ENCODE results near the gene GPR31.

- RRBS: no CpG with 5 or more reads among the region's 38 CpGs
These were observed 765 bp upstream of the PDE10A start for GRCh38 chr6:165663735-165664276.

DNA sequence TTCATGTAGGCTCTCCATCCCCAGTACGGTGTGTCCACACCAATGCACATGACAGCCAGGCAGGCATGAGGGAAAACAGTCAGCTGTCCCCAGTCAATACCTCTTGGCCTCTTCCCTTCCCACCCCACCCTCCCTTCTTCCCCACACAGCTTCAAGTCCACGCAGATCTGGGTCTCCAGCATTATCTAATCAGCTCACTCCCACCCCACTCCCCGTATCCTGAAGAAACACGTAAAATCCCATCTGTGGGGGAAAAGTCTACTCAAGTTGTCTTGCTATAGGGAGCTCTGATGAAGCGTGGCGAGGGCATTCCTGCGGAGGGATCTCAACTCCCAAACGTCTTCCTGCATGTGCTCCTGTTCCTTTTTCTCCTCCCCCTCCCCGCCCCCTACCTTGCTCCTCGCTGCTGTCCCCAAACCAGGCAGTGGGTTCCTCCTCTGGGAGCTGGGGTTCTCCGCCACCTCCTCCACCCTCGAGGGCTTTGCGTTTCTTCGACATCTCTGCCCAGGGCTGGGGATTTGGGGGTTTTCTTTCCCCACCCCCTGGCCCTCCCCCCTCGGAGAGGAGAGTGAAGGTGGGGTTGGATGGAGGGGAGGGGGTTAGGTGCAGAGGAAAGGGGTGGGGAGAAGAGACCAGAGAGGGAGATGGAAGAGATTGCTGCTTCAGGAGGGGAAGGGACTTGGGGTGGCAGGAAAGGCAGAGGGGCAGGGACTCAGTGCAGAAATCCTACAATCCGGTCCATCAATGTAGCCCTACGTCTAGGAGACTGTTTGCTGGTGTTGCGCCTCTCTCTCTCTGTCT is 181.7 kb downstream of the TBXT start:
- RRBS: no CpG with 5 or more reads among the region's 18 CpGs

DNA sequence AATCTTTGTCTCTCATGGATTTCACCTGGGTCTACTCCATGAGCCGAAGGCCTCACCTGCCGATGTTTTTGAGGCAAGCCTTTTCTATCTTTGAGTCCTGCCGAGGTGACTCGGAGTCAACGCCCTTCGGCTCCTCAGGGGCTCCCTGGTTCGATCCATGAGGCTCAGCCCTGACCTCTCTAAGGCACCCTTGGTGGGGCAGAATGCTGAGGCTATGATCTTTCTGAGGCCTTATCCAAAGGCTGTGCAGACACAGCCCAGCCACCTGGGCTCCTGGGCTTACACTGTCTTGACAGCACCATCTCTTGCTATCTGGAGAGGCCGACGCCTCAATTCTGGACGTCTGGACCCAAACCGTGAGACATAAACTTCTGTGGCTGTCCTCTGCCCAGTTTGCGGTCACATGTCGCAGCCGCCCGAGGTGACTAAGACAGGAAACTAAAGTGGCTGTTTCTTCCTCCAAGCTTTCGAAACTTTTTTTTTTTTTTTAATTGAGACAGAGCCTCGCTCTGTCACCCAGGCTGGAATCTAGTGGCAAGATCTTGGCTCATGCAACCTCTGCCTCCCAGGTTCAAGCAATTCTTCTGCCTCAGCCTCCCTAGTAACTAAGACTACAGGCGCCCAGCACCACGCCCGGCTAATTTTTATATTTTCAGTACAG is 49.4 kb downstream of the PRR18 start:
- RRBS: no CpG with 5 or more reads among the region's 20 CpGs

DNA sequence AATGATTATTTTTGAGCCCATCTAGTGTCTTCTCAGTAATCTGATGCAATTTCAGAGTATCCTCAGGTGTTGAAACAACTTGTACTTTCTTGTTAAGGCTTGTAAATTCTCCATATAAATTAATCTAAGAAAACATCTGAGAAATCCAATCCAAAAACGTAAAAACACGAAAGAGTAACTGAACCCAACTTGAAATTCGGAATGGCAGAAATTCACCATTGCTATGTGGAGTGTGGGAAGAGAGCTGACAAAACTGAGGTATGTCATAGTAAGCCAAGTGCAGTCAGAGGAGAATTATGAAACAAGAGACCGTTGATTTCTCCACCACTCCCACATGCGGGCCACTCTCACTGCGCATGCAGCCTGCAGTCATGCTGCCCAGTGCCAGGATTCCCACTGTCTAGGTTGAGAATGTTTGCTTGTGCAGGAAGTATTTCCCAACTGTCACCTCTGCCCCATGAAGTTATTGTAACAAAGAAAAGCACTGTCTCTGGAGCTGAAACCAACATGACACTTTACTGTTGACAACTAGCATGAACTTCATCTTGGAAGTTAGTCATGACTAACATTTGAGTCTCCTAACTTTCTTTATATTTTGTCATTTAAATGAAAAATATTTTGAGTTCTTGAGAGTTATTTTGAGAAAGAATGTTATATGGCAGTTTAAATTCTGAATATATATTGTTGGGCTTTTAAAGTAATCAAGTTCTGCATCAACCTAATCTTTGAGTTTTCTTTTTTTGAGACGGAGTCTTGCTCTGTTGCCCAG is 18.7 kb upstream of the SFT2D1 start:
- RRBS: no CpG with 5 or more reads among the region's 7 CpGs

DNA sequence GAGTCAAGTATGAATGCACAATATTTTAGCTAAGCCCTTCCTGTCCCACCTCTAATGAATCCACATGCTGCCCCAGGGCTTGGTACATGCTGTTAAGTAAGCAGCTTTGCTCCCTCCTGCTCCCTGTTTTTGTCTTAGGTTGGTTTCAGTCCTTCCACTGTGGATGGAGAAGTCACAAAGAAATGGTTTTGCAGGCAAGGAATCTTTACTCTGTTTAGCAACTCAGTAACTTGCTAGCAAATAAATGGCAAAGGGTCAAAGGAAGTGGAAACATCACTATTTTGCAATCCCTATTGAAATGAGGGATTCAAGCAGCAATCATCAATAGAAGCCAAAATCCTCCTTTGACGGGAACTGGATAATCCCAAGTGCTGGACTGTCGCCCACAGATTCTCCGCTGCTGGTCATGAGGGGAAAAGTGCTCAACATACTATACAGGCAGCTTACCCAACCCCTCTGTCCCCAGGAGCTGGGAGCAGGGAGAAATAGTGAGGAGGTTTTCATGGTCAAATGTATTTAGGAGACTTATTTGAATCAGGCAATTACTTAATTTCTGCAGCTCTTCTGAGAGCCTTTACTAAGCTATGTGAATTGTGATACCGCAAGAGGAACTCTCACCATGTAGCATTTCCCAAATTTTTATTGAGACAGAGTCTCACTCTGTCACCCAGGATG is 5.2 kb upstream of the MPC1 start:
- RRBS: no CpG with 5 or more reads among the region's 4 CpGs

- RRBS: no CpG with 5 or more reads among the region's 6 CpGs
These were observed 11.8 kb upstream of the MPC1 start for GRCh38 chr6:166394468-166394961.

- RRBS: no CpG with 5 or more reads among the region's 21 CpGs
These were observed 55.0 kb upstream of the MPC1 start for GRCh38 chr6:166437551-166438335.

GRCh38 chr6:166513950-166514679 is 72.4 kb downstream of the RAMACL start:
- RRBS: no CpG with 5 or more reads among the region's 9 CpGs

- RRBS: 86% methylated on average over 5 of the region's 13 CpGs
These were observed 1.5 kb upstream of the RPS6KA2 start for GRCh38 chr6:166628522-166628976.

DNA sequence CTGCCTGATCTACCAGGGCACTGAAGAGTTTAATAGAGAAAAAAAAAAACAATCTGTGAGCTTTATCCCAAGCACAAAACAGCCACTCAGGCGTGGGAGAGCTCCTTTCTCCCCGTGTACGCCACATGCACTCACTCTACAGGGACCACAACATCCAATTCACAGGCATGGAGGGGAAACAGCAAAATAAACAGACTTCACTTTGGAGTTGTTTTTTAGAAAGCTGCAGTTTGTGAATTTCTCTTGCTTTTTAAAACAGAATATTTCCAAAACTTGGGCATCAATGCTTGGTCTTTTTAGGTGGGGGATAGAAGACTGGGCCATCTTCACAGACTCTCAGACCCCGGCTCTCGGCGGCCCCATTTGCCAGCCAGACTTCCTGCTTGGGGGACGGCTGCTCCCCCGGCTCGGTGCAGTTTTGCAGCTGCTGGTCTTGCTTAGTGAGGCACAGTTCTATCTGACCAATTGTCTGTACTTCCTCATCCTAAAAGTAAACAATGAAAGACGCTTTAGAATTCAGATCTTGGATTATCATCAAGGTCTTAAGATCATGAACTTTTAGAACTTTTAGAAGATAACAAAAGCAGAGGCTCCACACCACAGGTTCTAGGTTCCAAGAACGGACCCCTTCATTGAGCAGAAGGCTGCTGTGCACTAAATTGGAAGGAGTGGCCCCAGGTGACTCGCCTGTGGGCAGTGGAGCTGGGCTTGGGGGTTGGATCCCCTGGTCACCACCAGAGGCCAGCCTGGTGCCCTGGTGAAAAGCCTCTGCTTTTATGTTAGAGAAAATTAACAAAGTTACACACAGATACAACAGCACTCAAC is 26.8 kb downstream of the RNASET2 start:
- RRBS: 96% methylated on average over 2 of the region's 12 CpGs

DNA sequence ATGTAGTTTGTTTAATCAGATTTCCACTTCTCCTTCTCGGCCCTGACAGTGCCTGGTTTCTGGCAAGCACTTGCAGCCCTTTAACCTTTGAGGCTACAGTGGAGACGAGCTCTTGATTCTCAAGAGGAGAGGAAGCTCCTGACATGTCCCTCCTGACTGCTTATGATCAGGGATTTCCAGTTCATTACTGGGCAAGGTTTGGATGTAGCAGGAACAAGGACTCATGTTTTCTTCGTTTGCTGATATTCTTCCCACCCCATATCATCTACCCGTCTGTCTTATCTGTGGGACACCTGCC is 31.1 kb downstream of the CEP43 start:
- RRBS: no CpG with 5 or more reads among the region's 4 CpGs

- RRBS: no CpG with 5 or more reads among the region's 11 CpGs
These were observed 43.1 kb upstream of the CCR6 start for GRCh38 chr6:167079720-167080266.

DNA sequence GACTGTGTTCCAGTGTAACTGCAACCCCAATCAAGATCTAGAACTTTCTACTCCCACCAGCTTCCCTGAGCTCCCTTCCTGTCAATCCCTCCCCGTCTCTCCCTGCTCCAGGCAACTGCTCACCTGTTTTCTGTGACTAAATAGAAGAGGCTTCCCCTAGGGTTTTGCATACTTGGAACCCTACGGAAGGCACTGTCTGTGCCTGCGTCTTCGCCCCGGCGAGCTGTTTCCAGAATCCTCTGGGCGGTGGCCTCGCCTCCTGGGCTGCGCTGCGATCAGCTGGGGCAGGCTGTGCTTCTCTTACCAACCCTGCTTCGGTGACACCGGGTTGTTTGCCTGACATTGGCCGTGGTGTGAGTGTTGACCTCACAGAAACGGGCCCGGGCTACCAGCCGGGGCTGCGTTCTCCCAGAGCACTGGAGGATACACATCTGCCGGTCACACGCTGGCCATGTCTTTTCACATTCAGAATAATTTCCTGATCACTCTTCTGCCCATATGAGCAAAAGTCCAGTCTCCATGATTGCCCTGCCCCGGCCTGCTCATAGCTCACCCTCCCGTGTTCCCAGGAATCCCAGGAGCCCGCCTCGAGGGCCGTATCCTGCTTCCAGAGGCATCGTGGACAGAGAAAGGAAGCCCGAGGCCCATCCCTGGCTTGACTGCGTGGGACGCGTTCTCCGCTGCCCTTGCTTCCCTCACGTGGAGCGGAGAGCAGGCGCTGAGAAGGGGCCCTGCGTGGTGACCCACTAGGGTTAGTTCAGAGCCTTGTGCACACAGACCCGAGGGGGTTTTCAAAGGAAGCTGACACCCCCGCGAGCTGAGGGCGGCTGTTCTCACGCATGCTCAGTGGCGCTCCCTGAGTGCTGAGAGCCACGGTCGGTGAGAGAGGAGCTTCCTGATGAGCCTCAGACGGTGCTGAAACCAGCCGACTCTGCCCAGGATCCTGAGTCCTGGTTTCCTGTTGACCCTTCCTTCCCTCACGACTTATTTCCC is 29.2 kb upstream of the CCR6 start:
- RRBS: 93% methylated on average over 7 of the region's 45 CpGs

DNA sequence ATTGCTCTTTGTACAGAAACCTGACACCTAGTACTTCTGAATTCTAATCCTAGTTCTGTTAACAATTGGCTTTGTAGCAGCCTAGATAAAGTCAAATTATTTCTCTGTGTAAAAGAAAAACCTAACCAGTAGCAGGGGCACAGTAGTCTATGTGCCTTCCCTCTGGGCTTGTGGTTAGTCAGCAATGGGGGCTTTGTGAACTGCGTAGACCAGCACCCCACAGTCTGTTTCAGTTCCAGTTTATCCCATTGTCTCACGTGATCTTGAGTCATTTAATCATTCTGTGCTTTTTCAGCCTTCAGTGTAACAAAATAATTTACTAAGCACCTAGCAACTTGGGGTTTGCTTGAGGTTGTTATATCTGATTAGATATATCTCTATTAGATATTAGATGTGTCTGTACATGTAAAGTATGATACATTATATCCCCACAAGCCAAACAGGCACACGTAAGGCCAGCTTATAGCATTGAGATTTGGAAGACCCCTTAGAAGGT is 28.0 kb upstream of the CCR6 start:
- RRBS: no CpG with 5 or more reads among the region's 3 CpGs

GRCh38 chr6:167121350-167121828 is 1.5 kb upstream of the CCR6 start:
- RRBS: no CpG with 5 or more reads among the region's 7 CpGs

GRCh38 chr6:167157912-167158248 is at the start of gene GPR31:
TSS of gene GPR31 (minus strand) at chr6:167157980.
- RRBS: no CpG with 5 or more reads among the region's 4 CpGs

DNA sequence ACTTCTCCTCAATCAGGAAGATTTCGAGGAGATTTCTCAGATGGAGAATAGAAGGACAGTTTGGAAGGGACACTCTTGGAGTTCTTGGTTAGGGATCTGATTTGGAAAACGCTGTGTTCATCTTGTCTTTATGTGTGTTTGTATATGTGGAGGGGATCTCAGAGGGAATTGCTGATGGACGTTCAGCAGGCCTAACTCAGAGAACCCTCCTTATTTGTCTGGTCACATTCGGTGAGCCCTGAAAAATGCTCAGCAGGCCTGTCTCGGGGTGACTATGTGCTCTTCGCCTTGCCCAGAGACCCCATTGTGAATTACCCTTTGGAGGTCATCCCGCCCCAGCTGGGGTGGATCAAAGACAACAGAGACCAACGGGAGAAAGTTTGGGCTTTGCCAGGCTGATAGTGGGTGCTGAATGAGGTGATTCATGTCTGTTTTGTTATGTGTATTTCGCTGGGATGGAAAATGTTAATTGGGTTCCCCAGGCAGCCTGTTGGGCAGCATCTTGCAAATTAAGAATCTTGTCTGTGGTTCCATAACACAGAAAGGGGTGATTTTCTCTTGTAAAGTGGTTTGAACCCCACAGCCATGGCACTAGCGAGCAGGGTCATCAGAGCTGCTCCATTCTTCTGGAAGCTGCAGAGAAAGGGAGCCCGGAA is 63.3 kb upstream of the UNC93A start:
- RRBS: no CpG with 5 or more reads among the region's 11 CpGs

GRCh38 chr6:167291630-167291926 is 463 bp downstream of the UNC93A start:
- RRBS: no CpG with 5 or more reads among the region's 3 CpGs

DNA sequence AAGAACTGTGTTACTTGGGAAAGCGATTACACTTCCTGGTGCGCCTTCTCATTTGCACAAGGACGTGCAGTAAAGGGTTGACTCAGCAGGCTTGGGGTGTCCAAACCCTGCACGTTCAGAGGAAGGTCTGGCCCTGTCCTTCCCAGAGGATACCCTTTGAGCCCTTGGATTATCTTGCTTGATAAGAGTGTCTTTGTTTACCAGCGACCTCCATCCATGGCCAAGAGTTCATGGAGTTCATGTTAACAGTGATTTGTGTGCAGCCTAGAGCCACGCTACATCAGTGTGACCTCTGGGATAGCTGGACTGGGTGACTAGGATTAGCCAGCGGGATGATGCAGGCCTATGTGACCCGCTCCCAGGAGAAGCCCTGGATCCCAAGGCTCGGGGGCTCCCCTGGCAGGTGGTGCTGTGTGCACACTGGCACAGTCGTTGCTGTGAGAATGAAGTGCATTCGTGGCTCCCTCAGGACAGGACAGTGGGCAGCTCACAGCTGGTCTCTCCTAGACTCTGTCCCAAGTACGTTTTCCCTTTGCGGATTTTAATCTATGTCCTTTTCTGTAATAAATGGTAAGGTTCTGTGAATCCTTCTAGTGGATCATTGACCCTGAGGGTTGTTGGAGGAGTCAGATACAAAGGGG is 73.5 kb downstream of the TTLL2 start:
- RRBS: no CpG with 5 or more reads among the region's 13 CpGs

DNA sequence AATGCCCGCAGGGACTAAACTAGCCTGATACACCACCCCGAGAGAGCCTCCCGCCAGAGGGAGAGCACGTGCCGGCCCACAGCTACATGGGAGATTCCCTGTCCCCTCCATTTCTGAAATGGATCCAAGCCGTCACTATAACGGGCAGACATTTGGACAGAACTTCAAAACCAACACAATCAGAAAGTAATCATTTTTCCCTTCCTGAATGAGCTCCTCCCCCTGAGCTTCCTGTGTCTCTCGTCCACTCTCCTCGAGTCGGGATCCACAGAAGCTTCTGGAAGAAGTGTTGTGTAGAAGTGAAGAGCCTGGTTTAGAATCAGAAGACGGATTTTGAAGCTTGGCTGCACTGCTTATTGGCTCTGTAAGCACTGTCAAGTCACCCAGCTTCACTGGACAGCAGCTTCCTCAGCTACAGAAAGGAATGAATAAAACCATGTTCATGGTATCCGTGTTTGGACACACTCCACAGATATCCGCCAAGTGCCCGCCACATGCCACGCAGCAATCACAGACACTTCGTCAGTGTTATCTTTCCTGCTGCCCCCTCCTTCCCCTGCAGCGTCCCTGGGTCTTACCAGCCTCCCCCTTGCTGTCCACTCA is 199.7 kb downstream of the TTLL2 start:
- RRBS: no CpG with 5 or more reads among the region's 17 CpGs

All from HCT116 (cell line).